Occipital lobe (tissue), 2 donors: ENCODE measurements around a stretch of chr12.

DNA sequence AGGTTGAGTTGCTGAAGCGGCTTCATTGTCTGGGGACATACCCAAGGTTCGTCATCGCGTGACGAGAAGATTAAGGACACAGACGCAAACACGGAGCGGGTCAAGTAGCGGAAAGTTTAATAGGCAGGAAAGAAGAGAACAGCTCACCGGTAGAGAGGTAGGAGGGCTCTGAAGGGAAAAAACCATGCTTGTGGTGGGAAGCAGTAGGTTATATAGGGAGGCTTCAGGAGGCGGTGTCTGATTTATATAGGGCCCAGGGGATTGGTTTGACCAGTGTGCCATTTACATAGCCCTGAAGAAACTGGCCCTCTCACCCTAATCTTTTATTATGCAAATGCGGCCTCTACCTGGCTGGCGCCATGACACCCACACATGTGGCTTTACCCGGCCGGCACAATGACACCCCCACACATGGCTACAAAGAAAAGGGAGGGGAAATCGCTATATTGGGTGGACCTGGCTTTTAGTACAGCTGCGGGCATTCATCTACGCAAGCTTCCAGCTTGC is 30.5 kb downstream of the GUCY2C start:
- RAMPAGE, long total RNA = no peak

DNA sequence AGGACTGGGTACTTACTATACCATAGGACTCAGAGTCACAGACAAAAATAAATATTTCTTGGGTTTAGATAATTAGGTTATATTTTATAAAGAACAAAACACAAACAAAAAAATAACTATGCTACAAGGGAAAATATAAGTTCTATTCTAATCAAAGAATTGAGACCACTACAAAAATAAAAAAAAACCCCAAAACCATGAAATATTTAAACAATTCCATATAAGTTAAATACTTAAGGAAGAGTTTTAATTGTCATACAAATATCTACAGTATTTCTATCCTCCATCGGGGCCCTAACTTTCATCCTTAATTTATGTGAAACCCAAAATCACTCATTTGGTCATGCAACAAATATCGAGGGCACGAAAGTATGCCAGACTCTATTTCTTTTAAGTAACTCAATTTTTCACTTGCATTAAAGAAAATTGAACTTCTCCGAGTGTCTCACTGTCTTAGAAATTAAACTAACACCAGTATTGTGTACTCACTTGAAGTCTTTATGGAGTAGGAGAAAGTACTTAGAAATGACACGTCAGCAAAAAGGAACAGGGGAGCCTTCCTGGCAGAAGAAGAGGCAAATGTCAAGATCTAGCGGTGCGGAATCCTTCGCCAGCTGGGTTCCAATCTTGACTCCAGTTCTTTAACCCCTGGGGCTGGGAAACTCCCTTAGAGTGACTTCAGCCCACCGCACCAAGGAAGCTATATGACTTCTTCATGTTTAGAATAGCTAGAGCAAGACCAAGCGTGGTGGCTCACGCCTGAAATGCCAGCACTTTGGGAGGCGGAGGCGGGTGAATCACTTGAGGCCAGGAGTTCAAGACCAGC is 2.3 kb downstream of the H4C16 start:
- RAMPAGE, long total RNA = no peak

DNA sequence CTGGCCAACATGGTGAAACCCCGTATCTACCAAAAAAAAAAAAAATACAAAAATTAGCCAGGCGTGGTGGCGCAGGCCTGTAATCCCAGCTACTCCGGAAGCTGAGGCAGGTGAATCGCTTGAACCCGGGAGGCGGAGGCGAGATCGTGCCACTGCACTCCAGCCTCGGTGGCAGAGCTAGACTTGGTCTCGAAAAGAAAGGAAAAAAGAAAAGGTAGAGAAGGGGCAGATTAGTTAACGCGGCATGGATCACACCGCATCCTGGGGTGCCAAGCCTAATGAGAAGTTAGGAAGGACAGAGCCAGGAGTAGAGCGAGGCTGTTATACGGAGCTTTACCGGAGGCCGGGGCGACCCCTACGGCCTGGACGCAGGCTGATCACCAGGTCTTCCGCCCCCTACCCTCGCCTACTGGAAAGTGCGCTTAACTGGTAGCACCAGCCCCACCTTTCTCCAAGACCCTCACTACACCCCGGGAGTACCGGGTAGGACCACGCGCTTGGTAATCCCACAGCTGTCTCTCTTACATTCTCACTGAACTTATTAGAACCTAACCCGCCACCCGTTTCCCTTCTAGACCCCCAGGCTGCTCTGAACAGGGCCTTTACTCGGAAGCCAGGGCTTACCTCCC is 1.5 kb downstream of the H4C16 start:
- RAMPAGE, long total RNA = no peak

DNA sequence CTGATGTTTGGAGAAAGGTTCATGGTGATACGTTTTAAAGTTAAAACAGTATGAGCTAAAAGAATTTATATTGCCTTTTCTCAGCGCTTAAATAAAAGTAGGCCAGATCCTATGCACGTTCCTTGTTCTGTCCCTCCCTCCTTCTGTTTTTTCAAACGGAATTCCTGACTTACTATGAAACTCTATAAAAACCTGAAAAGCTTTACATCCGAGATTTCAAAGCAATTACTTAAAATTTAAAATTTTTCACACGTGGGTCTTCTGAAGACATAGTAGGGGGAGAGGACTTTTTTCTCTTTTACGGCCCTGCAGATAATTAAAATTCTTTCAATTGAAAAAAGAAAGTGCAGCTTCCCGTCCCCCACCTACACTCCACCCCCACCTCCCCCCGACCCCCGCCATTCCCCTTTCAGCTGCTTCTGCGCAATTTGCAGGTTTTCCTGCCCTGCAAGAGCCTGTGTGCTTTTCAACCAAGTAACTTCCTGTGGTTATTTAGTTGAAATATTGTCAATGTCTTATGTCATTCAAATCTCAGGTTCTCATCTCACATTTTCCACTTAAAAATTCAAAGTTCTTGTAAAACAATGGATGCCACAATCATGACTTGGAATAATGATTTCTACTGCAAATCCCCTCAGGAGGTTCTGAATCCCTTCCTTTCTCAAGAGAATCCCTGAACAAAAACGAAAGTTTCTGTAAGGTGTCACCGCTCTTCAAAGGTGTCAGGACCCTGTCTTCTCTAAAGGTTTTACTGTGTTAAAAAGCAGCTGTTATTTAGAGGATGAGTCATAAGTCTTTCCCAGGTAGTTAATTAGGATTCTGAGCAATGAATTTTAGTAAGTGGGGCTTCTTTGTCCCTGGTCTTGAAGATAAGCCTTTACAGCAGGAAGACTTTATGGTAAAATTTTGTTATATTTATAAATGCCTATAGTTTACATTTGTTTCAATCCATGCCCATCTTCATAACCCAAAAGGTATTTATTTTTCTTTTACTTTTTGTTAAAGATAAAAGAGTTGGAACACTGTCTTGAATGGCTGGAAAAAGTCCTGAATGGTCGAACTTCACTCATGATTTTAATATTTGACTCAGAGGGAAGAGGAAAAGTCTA is 735 bp upstream of the H4C16 start:
- RAMPAGE, long total RNA = no peak

DNA sequence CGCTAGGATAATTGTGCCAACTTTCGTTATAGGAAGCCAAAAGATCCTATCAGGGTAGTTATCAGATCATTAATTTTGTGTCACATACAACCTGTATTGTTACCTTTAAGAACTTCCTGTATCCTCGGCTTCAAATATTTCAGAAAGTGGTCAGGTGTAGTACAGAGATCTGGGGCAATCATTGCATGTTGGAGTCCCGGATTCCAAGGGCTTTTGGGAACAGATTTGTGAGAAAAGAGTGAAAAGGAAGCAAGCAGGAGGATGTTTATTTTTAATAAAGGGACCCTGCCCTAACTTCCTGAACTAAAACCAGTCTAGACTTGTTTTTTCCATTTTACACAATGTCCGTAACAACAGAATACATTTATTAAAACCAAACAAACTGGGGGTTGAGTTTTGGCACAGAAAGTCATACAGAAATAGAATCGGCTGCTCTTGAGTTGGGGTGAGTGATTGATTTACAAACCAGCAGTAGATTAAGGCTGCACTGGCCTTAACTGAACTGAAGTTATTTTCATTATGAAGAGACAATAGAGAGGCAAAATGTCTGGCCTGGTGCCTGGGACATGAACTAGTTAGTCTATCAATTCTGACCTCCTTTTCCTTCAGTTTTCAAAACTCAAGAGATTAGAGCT is 19.5 kb upstream of the MGP start:
- RAMPAGE, long total RNA = no peak

GRCh38 chr12:14910600-14911489 is 25.2 kb upstream of the MGP start:
- RAMPAGE, long total RNA = no peak

GRCh38 chr12:14924693-14925189 is 13.6 kb downstream of the ERP27 start:
- RAMPAGE, long total RNA = no peak

DNA sequence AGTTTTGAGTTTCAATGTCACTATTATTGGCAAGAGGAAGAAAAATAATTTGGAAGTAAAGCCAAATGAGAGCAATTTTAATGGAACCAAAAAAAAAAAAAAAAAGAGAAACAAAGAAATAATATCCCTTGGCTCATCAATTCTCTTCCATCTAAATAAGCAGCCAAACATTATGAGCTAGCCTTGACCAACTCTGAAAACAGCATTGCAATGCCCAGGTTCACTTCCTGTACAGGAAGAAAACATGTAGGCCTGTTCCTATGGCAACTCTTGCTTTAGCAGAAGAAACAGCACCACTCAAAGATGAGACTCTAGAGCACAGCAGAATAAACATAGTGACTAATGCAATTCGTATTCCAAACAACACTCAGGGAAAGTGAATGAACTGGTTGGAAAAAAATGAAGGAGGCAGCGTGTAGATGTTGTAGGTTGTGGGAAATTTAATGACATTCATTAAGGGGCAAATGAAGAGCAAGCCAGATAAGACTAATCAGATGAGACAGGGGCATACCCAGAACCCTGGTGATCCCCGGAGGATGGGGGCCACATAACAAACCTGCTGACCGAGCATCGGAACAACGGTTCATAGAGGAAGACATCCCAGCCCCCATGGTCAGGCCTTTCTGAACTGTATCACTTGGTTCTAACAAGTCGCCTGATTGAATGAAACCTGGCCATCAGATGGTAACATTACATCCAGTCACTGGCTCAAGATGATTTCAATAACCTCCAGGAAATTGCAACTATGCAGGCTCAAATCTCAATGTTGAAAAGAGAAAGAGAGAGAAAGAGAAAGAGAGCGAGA is 9.0 kb downstream of the ARHGDIB start:
- RAMPAGE, long total RNA = no peak

- RAMPAGE, long total RNA = no peak
These were observed 838 bp upstream of the ARHGDIB start for GRCh38 chr12:14962180-14962698.

- RAMPAGE, long total RNA = no peak
These were observed 5.9 kb downstream of the RERG start for GRCh38 chr12:15215204-15215744.

DNA sequence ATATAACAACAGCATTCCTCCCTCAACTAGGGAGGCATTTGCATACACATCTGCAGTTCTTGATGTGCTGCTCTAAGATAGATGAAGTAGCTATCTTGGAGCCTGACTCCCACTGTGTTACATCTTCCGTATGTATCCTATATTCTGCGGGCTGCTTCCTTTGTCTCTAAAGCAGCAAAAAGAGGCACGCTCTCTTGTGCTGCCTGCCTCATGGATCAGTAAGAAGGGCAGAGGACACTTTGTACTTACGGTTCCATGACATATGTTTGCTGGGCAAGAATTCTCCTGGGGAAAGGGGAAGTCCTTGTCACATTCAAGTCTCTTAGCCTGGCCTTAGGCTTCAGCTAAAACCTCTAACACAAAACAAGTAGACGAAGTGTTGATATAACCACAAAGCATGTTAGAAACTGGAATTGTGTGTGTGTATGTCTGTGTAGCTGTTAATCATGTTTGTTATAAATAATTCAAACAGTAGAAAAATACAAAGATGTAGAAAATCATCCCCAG is 2.5 kb upstream of the RERG start:
- RAMPAGE, long total RNA = no peak

DNA sequence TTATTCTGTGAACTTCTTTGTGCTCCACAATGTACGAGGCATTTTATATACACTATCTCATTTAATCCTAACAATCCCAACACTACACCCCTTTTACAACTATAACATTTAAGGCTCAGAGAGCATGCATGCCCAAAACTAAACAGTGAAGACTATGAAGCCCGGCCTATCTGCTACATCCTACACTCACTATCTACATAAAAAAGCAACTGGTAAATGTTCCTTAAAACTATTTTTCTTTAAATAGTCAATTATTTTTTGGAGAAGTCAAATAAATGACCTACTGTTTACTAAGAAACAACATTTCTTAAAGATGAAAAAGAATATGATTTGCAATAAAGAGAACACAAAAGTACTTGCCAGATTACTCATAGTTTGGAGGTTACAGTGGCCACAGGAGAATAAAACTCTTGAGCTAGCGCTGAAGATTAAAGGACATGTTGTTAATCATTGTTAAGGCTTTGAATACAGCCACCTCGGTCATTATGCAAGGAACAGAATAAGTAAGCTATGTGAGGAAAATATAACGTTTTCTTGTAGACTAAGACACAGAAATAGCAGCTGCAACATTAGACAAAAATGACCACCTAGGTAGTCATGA is 56.7 kb downstream of the EPS8 start:
- RAMPAGE, long total RNA = no peak

DNA sequence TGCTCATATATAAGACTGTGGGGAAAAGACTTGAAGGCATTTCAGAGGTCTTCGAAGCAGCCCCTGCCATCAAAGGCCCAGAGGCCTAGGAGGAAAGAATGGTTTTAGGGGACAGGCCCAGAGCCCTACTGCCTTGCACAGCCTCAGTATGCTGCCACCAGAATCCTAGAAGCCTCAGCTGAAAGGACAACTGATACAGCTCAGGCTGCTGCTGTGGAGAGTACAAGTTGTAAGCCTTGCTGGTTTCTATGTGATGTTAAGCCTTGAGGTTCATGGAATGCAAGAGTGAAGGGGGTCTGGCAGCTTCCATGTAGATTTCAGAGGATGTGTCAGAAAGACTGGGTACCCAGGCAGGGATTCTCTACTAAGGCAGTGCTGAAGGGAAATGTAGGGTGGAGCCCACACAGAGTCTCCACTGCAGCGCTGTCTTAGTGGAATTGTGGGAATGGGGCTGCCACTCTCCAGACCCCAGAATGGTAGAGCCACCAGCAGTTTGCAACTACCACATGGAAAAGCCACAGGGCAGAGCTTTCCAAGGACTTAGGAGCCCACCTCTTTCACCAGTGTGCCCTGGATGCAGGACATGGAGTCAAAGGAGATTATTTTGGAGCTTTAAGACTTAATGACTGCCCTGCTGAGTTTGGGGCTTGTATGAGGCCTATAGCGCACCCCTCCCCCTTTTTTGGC is 110.1 kb downstream of the DERA start:
- RAMPAGE, long total RNA = no peak

DNA sequence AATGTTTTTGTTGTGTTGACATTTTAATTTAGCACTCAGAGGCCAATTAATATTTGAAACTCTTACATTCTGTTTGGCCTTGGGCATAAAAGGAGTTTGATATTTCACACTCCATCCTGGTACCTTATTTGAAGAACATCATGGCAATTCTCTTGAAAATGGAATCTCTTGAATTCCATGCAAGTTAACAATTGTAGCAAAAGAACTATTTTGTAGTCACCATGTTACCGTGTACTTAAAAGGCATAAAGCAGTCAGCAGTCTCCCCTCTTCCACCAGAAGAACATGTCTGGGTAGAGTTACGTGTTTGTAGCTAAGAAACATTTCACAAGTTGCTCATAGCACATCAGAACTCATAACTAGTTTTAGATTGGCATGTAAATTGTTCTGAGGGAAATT is 2.8 kb downstream of the LMO3 start:
- RAMPAGE, long total RNA = no peak

DNA sequence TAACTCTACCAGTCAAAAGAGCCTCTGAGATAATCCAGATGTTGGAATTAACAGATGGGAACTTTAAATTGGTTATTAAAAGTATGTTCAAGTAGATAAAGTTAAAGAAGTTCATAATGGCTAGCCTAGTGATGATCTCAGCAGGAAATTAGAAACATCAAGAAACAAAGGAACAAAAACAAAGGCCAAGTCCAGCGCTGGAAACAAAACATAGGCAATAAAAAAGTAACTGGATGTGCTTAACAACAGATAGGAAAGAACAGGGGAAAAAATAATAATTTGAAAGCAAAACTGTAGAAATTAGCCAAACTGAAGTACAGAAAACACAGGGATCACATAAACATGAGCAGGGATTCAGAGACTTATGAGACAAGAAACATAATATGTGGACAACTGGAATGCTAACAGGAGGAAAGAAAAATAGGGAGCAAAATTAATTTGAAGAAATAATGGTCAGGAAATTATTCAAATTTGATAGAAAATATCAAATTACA is 23.2 kb downstream of the PIK3C2G start:
- RAMPAGE, long total RNA = no peak

GRCh38 chr12:18753351-18754226 is 15.7 kb downstream of the CAPZA3 start:
- RAMPAGE, long total RNA = no peak

DNA sequence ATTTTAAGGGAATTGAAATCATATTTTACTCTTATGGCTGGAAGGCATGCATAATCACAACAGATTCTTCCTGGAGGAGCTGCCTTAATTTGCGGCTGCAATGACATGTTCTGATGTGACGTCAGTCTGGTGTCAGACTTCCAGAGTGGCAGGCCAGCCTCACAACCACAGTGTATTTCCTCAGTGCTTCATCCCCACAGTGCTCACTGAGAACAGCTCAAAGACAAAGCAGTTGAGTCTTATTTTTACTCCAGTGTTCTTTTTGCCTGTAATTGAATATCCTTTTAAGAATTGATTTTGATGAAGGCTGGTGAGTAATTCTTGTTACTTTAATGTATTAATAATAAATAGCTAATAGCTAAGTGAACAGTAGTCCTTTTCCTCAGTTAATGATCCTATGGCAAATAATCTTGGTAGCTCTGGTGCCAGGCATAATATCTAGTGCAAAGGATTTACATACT is 107.2 kb downstream of the PLEKHA5 start:
- RAMPAGE, long total RNA = no peak

DNA sequence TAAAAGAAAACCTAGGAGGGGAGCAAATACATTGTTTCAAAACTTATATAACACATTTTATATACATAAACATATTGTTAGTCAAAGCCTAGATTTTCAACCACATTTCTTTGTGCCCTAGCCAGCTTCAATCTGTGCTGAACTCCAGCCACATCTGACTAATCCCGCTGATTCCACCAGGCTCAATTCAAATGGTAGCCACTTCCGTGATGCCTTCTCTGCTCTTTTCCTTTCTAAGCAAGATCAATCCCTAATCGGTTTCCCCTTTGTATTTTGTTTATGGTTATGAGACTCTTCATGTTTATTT is 110.0 kb downstream of the PLEKHA5 start:
- RAMPAGE, long total RNA = no peak

GRCh38 chr12:19273924-19274405 is 144.4 kb downstream of the PLEKHA5 start:
- RAMPAGE, long total RNA = no peak

- RAMPAGE, long total RNA = no peak
These were observed 131.8 kb upstream of the AEBP2 start for GRCh38 chr12:19307217-19308100.